HCT116 (cell line): ENCODE measurements around a stretch of chr9.

DNA sequence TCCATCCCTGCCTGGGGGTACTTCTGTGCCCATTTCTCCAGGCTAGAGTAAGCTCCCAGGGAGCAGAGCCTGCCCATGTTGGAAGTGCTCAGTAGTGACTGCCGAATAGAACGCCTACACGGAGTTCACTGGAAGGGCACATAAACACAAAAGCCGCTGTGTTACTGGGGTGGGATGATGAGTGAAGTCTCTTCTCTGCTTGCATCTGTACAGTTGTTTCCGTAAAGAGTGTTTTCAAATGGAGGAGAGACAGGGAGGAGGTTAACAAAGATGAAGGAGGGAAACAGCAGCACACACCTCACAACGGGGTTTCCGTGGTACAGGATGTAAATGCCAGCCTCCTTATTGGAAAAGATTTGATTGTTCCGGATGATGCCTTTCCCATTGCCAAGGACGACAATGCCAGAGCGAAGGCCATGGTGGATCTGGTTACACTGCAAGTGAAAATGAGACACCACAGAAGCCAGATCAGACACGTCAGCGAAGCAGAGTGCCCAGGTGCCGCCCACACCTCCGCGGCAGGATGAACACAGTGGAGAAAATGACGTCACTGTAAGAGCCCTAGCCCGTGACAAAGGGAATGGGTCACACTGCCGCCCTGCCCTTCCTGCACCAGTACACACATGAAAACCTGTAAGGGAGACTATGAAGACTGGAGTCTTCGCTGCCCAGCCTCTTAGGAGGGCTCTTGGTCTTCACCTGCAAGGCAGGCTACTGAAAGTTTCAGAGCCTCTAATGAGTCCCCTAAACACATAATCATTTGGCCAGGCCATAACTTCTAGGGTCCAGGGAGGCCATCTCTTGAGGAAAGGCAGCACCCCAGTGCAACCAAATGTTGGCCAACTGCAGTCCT lies 43.3 kb downstream of the POLR1E start:
- RRBS, result no CpG with 5 or more reads among the region's 19 CpGs

DNA sequence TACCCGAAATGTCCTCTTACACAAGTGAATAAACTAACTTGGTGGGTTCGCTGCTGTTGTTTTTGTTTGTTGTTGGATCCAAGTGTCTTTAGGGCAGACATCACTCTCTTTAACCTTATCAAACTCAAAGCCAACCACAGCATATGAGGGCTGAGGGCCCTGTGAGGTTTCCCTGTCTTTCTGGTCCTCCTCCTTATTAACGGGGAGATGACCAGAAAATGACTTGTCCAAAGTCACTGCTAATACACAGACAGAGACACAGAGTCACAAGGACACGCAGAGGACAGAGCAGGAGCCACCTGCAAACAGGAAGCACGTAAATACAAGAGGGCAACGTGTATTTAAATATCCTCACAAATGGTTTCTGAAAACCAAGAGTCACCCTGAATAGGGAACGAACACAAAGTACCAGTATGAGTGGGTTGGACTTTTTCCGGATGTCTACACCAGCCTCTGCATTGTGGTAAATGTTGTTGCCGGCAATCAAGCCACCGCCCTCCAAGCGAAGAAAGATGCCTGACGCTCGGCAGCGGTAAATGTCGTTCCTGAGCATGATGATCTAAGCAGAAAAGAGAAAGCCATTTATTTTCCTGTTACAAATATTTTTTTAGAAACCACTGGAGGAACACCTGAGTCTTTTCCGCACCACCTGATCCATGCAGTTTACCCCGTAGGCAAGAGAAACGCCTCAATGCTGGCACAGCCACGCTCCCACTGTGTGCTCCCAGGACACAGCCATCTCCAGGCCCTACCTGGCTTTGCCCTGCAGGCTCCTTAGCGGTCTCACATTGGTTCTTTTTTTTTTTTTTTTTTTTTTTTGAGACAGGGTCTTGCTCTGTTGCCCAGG lies 44.5 kb downstream of the FBXO10 start:
- RRBS, result 100% methylated on average over 1 of the region's 20 CpGs

GRCh38 chr9:37588287-37588971 lies 4.0 kb downstream of the TOMM5 start:
- RRBS, result no CpG with 5 or more reads among the region's 6 CpGs

GRCh38 chr9:37927875-37928300 lies 24.0 kb upstream of the SLC25A51 start:
- RRBS, result no CpG with 5 or more reads among the region's 4 CpGs

GRCh38 chr9:38004908-38005314 lies 64.1 kb downstream of the SHB start:
- RRBS, result no CpG with 5 or more reads among the region's 7 CpGs

DNA sequence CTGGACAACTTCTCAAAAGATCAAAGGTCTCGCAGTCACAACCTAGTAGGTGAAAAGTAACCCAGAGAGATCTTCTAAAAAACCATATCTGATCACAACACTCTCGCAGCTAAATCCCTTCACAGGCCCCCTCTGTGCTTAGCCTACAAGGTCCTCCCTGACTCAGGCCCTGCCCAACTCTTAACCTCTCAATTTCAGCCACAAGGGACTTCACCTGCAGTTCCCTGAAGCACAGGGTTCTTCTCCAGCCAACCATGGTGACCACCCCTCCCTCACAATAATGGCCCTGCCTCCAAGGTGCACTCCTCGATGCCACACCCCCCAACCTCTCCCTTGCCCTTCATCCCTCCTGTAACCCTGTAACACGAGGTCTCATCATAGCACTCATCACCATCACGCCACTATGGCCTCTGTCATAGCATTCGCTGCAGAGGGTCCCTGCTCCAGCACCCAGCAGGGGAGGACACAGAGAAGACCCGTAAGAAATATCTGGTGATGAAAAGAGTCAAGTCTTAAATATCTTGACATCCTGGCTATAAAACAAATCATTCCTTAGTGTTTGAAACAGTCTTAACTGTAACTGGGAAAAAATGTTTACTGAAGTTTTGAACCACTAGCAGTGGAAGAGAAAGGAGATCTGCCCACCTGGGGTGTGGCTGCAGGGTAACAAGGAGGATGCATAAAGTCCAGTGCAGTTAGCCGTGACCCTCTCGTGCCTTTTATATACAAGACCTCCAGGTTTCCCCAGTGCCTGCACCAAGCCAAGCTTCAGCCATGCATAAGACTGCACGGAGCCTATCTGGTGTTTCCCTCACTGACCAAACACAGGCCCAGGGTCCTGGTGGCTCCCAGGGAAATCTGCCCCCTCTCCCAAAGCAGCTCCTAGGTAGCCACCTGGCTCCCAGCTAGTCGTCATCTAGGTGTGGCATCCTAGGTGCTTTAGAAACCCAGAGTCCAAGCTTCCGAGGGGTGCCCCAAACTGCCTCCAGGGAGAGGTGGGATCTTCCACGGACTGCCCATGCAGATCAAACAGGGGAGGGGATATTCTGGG lies 3.1 kb downstream of the SHB start:
- RRBS, result no CpG with 5 or more reads among the region's 13 CpGs

- RRBS, result no CpG with 5 or more reads among the region's 4 CpGs
These were observed 2.4 kb downstream of the SHB start for GRCh38 chr9:38066690-38067043.

GRCh38 chr9:38431294-38431730 lies 7.1 kb upstream of the IGFBPL1 start:
- RRBS, result no CpG with 5 or more reads among the region's 3 CpGs

DNA sequence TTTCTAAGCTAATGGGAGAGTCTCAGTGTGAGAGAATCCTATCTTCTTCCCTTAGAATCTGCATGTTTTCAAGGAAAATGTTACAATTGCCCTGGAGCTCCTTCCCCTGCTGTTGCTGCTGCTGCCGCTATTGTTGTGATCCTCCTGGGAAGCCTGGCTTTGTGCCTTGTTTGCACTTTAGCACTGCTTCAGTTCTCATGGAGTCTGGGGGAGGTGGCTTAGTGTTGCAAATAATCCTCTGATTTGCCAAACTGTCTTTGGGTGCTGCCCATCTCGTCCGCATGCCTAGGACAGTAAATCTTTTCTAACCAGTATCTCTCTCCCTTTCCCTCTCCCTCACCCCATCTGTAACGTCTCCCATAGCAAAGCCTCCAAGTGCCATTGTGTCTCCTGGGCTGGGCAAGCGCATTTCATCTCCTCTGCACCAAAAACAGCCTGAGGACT lies 30.3 kb downstream of the FAM240B start:
- RRBS, result no CpG with 5 or more reads among the region's 5 CpGs

GRCh38 chr9:39874290-39874563 lies 518.8 kb downstream of the SPATA31A1 start:
- RRBS, result no CpG with 5 or more reads among the region's 14 CpGs

GRCh38 chr9:40926090-40927003 lies 202.1 kb downstream of the FOXD4L6 start:
- RRBS, result no CpG with 5 or more reads among the region's 9 CpGs

DNA sequence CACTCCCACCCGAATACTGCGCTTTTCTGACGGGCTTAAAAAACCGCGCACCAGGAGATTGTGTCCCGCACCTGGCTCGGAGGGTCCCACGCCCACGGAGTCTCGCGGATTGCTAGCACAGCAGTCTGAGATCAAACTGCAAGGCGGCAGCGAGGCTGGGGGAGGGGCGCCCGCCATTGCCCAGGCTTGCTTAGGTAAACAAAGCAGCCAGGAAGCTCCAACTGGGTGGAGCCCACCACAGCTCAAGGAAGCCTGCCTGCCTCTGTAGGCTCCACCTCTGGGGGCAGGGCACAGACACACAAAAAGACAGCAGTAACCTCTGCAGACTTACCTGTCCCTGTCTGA lies 21.7 kb upstream of the FOXD4L6 start:
- RRBS, result no CpG with 5 or more reads among the region's 15 CpGs

- RRBS, result no CpG with 5 or more reads among the region's 17 CpGs
These were observed 80.0 kb upstream of the ZNG1F start for GRCh38 chr9:41269098-41269451.

GRCh38 chr9:41740987-41741244 lies 388.3 kb downstream of the CNTNAP3B start:
- RRBS, result no CpG with 5 or more reads among the region's 4 CpGs

DNA sequence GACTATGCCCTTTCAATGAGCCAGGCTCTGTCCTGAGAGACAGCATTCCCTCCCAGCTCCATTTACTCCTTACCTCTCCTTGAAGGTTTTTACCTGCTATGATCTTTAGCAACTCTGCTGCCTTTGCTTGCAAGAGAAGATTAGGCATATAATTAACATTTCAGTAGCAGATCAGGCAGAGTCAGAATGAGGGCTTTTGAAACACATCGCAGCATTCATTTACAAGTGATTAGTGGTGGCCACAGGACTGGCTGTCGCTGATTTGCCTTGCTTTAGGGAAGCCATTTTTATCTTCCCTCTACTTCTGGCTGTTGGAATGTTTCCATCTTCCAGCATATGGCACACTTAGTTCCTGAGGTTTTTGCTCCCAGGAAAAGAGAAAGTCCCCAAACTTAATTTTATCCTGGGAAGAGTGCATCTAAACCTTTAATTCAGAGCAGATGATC lies 124.0 kb downstream of the SPATA31A6 start:
- RRBS, result no CpG with 5 or more reads among the region's 2 CpGs

GRCh38 chr9:61330299-61331023 lies 140.6 kb downstream of the SPATA31A7 start:
- RRBS, result no CpG with 5 or more reads among the region's 74 CpGs

GRCh38 chr9:62949100-62949554 lies 1759.3 kb downstream of the SPATA31A7 start:
- RRBS, result no CpG with 5 or more reads among the region's 2 CpGs

- RRBS, result 94% methylated on average over 4 of the region's 31 CpGs
These were observed 1471.9 kb downstream of the FOXD4L5 start for GRCh38 chr9:63813106-63813507.

- RRBS, result 86% methylated on average over 1 of the region's 23 CpGs
These were observed 1466.9 kb downstream of the FOXD4L5 start for GRCh38 chr9:63818022-63818595.

GRCh38 chr9:65386622-65387257 lies 101.7 kb upstream of the FOXD4L5 start:
- RRBS, result no CpG with 5 or more reads among the region's 43 CpGs